Lung (tissue), 4 donors: Measurements from ENCODE around the gene ACSL3.

GRCh38 chr2:219539445-219540352 lies 3.9 kb downstream of the CHPF start:
- PRO-cap: no peak
- RAMPAGE, long total RNA: no peak
- RRBS: 86% methylated on average over 9 of the region's 55 CpGs

DNA sequence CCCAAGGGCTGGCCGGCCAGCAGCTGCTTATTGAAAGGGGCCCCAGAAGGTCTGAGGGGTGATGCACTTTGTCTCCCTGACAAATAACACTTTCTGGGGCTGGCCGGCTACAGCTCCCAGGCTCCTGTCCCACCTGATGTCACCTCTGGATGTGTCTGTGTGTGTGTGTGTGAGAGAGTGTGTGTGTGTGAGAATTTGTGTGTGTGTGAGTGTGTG lies 373 bp upstream of the OBSL1 start:
- PRO-cap: no peak
- RAMPAGE, long total RNA: no peak
- RRBS: 0% methylated on average over 1 of the region's 2 CpGs

DNA sequence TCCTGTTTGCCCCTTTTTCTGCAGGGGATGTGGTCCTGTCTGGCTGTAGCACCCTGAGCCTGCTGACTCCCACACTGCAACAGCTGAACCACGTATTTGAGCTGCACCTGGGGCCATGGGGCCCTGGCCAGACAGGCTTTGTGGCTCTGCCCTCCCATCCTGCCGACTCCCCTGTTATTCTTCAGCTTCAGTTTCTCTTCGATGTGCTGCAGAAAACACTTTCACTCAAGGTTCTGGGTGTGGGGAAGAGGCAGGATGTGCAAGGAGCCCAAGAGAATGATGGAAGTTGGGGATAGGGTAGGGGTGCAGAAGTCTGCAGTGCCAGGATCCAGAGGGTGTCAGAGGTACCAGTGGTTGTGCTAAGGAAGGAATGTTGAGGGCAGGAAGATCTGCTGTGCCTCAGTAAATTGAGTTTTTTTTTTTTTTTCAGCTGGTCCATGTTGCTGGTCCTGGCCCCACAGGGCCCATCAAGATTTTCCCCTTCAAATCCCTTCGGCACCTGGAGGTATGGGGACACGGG lies 3.6 kb downstream of the STK11IP start:
- PRO-cap: no peak
- RAMPAGE, long total RNA: no peak
- RRBS: no CpG with 5 or more reads among the region's 5 CpGs

DNA sequence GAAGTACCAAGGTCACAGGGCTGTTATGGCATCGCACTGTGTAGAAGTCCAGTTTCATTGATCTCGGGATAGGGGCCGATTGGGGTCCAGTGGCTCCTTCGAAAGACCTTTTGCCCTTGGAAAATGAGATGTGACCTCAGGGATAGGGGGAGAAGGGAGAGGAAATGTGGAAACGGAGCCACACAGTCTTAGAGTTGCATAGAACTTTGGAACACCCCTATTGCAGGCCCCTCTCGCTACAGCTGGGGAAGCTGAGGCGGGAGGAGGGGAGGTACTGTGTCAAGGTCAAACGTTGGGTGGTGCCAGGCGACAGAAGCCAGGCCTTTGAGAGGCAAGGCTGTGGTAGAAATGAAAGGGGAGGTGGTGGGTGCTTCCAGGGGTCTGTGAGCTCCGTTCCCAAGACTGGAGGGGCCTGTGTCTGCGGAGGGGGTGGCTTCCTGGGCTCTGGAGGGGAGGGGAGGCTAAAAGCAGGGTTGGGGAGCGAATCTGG lies 507 bp upstream of the SLC4A3 start:
- PRO-cap: no peak
- RAMPAGE, long total RNA: no peak
- RRBS: no CpG with 5 or more reads among the region's 12 CpGs

- PRO-cap: no peak
- RAMPAGE, long total RNA: no peak
- RRBS: 28% methylated on average over 6 of the region's 34 CpGs
Measured at GRCh38 chr2:219628446-219629403, 1.3 kb downstream of the SLC4A3 start.

- PRO-cap: no peak
- RAMPAGE, long total RNA: no peak
- RRBS: no CpG with 5 or more reads among the region's 1 CpG
Measured at GRCh38 chr2:219662417-219663054, 35.1 kb downstream of the SLC4A3 start.

DNA sequence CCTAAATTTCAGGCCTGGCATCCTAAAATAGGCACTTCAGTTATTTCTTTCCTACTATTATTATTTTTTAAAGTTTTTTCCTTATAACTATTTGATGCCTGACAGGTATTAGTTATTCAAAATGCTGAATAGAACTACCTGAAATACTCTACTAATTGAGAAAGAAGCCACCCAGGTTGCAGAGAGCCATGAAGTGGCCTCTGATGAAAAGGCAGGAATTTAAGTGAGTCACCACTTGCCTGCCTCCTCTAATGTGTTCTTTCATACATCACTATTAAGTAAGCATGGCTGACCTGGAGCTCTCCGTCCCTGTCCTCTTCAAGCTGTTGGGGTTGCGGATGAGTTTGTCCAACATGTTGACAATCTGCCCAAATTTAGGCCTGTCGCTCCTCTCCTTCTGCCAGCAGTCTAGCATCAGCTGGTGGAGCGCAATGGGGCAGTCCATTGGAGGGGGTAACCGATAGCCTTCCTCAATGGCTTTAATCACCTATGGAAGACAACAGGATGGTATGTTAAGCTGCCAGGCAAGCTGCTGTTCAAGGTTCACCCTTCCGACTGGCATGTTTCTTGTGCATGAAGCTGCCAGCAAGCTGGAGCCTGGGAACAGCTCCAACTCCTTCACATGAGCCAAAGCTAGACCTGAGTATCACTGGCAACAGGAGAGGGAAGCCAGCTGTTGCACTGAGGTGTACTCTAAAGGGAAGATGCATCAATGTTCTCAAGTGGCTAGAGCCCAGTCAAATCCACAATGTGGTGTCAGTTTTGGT lies 142.3 kb downstream of the EPHA4 start:
- PRO-cap: no peak
- RAMPAGE, long total RNA: no peak
- RRBS: no CpG with 5 or more reads among the region's 6 CpGs

- PRO-cap: no peak
- RAMPAGE, long total RNA: no peak
- RRBS: no CpG with 5 or more reads among the region's 15 CpGs
Measured at GRCh38 chr2:221896635-221897411, 324.7 kb upstream of the EPHA4 start.

GRCh38 chr2:222683836-222684268 lies 12.4 kb downstream of the MOGAT1 start:
- PRO-cap: no peak
- RAMPAGE, long total RNA: no peak
- RRBS: no CpG with 5 or more reads among the region's 3 CpGs

DNA sequence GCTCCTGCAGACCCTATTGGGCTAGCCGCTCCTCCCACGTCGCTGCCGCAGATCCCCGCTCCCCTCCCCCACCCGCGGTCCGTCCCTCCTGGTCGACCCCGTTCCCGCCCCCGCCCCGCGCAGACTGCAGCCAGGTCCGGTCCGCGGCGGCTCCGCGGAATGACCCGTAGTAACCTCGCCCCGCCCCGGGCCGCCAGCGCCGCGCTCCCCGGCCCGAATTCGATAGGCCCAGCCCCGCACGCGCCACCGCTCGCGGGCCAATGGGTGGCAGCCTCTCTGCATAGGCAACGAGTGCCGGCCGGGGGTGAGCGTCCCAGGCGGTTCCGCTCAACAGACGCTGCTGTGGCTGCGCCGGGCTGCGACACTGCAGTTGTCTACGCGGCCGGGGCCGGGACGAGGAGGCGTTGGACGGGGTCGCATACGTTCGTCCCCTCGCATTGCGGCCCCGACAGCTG lies at the start of gene ACSL3:
TSS of gene ACSL3 (plus strand) at position 333 of the 455 bp plus-strand sequence.
- PRO-cap: bidirectional peak, plus-strand start at position 333 of the sequence, minus-strand start at position 161 of the sequence
- RAMPAGE, long total RNA: no peak
- RRBS: 2% methylated on average over 34 of the region's 60 CpGs

GRCh38 chr2:222899647-222900998 lies 39.3 kb downstream of the ACSL3 start:
- PRO-cap: no peak
- RAMPAGE, long total RNA: no peak
- RRBS: no CpG with 5 or more reads among the region's 15 CpGs

GRCh38 chr2:222912481-222913342 lies 51.9 kb downstream of the ACSL3 start:
- PRO-cap: no peak
- RAMPAGE, long total RNA: no peak
- RRBS: no CpG with 5 or more reads among the region's 7 CpGs

GRCh38 chr2:222949516-222949888 lies 88.7 kb downstream of the ACSL3 start:
- PRO-cap: no peak
- RAMPAGE, long total RNA: no peak

GRCh38 chr2:223612601-223613858 lies 10.9 kb upstream of the SCG2 start:
- PRO-cap: no peak
- RAMPAGE, long total RNA: no peak
- RRBS: 0% methylated on average over 2 of the region's 38 CpGs

- PRO-cap: no peak
- RAMPAGE, long total RNA: no peak
- RRBS: no CpG with 5 or more reads among the region's 6 CpGs
Measured at GRCh38 chr2:223641009-223641481, 38.9 kb upstream of the SCG2 start.

- PRO-cap: no peak
- RAMPAGE, long total RNA: no peak
- RRBS: no CpG with 5 or more reads among the region's 5 CpGs
Measured at GRCh38 chr2:224211644-224212176, 172.6 kb upstream of the SERPINE2 start.

DNA sequence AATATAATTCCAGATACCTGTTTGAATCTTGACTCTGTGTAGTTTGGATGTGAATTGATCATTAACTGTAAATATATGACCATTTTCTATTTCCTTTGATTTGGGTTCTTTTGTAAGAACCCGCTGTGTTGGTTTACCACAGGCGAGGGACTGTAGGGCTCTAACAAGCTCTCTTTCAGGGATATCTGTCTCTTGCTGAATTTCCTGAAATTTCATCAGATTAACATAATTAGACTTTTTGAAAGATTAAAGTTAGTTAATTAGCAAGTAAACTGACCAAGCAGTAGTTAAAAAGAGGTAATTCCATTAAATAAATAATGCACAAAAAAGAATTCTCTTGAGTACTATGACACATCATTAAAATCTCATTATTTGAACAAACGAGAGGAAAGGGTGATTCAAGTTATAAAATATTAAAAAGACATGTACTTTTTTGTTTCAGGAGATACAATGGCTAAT lies 80.0 kb upstream of the FAM124B start:
- PRO-cap: no peak
- RAMPAGE, long total RNA: no peak
- RRBS: no CpG with 5 or more reads among the region's 3 CpGs

DNA sequence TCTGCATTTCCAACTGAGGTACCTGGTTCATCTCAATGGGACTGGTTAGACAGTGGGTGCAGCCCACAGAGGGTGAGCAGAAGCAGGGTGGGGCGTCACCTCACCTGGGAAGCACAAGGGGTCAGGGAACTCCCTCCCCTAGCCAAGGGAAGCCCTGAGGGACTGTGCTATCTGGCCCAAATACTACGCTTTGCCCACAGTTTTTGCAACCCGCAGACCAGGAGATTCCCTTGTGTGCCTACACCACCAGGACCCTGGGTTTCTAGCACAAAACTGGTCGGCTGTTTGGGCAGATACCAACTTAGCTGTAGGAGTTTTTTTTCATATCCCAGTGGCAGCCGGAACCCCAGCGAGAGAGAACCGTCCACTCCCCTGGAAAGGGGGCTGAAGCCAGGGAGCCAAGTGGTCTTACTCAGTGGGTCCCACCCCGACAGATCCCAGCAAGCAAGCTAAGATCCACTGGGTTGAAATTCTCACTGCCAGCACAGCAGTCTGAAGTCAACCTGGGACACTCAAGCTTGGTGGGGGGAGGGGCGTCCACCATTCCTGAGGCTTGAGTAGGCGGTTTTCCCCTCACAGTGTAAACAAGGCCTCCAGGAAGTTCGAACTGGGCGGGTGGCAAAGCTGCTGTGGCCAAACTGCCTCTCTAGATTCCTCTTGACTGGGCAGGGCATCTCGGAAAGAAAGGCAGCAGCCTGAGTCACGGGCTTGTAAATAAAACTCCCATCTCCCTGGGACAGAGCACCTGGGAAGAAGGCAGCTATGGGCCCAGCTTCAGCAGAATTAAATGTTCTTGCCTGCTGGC lies 83.2 kb upstream of the FAM124B start:
- PRO-cap: no peak
- RAMPAGE, long total RNA: no peak
- RRBS: no CpG with 5 or more reads among the region's 14 CpGs

GRCh38 chr2:224583910-224584708 lies 1.1 kb downstream of the CUL3 start:
- PRO-cap: no peak
- RAMPAGE, long total RNA: no peak
- RRBS: 1% methylated on average over 12 of the region's 41 CpGs

GRCh38 chr2:224774458-224775122 lies 58.4 kb upstream of the CCDC195 start:
- PRO-cap: no peak
- RAMPAGE, long total RNA: no peak
- RRBS: no CpG with 5 or more reads among the region's 19 CpGs